Colonic mucosa (tissue), 1 donor: Measurements from ENCODE around the genes NTMT1 and TOR1B.

GRCh38 chr9:129139749-129140478 lies 28.7 kb downstream of the PTPA start:
- PRO-cap = bidirectional peak, plus-strand start at chr9:129140008, minus-strand start at chr9:129139959; bidirectional peak, plus-strand start at chr9:129140114, minus-strand start at chr9:129140153

- PRO-cap = bidirectional peak, plus-strand start at chr9:129141666, minus-strand start at chr9:129141590
Measured at GRCh38 chr9:129141336-129142391, 30.4 kb downstream of the PTPA start.

DNA sequence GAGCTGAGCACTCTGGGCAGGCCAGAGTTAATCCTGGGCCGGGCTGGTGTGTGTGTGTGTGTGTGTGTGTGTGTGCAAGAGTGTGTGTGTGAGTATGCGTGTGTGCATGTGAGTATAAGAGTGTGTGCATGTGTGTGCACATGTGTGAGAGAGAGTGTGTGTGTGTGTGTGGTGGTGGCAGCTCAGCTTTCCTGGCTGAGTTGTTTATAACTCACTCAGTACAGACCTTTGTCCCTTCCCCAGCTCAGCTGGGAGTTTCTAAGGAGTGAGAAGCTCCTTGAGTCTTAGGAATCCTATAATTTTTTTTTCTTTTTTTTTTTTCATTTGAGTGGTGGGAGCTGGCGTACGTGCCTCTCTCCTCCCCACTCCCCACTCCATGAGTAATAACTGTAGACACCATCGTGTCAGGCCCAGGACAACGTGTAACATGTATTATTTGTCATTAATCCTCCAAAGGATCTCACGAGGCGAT lies 5.9 kb upstream of the IER5L start:
- PRO-cap = bidirectional peak, plus-strand start at position 242 of the sequence, minus-strand start at position 193 of the sequence

DNA sequence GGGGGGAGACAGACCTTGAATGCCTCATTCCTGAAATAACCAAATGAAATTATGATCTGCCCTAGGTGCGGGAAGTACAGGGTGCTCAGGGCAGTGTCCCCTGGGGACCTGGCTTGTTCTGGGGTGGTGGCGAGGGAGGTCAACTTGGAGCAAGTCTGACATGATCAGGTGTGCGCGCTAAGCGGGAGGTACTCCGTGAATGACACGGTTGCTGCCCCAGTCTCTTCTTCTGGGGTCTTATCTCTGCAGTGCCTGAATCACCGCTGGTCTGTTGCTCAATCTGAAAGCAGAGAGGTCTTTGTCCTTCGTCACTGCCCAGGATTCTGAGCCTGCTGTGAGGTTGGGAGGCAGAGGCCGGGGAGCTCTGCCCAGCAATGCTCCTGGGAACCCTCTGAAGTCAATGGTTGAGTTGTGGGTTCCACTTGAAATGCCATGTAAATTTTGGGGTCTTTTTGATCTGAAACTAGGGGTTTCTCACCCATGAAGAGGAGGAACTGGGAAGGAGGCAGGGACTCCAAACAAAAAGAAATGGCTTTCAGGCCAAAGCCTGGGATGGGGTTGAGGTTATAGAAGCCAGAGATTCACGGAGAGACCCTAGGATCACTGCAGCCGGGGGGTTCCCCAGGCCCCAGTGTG lies 51.6 kb upstream of the IER5L start:
- PRO-cap = no peak

DNA sequence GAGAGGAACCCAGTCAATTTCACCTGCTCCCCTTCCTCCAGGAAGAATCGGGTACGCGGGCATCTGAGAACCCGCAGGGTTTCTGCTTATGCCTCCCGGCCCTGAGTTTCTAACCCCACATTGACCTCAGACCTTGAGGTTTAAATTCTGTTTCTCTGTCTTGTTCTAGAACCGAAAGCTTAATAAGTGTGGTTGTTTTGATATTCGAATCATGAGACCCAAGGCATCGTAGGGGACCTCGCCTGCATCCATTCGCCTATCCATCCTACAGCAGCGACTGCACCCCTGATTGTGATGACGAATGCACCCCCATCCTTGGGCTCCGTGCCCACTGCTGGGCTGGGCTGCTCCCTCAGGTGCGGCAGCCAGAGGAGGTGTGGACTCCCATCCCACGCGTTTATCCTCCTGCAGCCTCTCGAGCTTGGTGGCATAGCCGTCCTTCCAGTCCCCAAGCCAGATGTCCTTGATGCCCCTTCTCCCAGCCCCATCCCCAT lies 80.8 kb upstream of the IER5L start:
- PRO-cap = no peak

DNA sequence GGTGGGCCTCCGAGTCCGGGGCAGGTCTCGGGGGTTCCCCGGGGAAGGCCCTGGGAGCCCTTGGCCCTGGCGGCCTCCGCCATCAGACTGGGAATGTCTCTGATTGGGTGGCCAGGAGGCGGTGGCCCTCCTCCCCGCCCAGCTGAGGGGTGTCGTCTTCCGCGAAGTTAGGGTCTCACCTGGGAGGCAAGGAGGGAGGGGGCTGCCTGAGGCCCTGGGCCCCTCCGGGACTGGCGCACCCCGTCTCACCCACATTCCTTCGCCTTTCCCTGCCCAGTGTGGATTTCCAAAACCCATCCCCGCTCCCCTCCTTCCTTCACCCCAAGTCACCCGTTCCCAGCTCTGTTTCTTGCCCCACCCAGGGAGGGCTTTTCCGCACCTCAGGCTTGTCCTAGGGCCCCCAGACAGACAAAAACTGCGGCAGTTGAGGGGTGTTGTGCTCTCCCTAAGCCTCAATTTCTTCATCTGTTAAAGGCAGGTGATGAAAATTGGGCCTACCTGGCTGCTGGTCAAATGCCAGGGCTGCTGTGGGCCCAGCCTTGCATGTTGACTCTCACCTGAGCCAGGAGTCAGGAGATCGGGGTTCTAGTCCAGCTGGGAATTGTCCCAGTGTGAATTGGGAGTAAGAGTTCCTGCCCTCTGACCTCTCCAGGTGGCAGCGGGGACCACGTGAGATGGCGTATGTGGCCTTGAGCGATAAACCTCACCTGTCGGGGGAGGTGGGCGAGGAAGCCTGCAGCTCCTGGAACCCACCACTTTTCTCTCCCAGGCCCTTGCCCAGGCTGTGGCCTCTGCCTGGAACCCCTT lies 143.3 kb upstream of the IER5L start:
- PRO-cap = no peak

GRCh38 chr9:129322346-129322834 lies 144.3 kb upstream of the IER5L start:
- PRO-cap = no peak

- PRO-cap = bidirectional peak, plus-strand start at chr9:129383194, minus-strand start at chr9:129383041
Measured at GRCh38 chr9:129382939-129383493, 205.0 kb upstream of the IER5L start.

- PRO-cap = no peak
Measured at GRCh38 chr9:129416076-129416681, 204.7 kb downstream of the C9orf50 start.

DNA sequence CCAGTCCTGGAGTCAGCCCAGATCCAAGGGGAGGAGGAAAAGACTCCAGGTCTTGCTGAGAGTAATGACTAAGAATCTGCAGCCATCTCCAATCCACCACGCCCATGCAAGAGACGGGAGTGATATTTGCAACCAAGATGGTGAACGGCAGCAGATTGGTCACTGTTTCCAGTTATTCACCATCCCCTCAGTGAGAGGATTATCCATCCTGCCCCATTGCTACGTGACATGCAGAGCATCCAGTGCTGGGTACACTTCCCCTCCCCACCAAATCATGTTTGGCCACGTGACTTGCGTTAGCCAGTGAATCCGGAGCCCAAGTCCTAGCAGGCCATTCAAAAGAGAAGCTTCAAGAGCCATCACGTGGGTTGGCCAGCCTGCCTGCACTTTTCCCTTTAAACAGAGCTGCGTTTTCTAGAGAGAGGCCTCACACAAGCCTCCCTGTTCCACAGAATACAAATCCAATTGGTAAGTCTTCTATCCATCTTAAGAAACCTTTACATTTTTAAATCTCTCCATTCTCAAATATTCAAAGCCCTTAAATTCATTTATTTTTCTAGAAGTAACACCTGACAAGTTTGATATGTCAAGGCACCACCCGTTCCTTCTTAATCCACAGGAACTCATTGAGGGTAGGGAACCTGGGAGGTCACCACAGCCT lies 173.7 kb downstream of the C9orf50 start:
- PRO-cap = no peak

- PRO-cap = no peak
Measured at GRCh38 chr9:129464819-129465556, 155.9 kb downstream of the C9orf50 start.

GRCh38 chr9:129555615-129556215 lies 65.2 kb downstream of the C9orf50 start:
- PRO-cap = no peak

DNA sequence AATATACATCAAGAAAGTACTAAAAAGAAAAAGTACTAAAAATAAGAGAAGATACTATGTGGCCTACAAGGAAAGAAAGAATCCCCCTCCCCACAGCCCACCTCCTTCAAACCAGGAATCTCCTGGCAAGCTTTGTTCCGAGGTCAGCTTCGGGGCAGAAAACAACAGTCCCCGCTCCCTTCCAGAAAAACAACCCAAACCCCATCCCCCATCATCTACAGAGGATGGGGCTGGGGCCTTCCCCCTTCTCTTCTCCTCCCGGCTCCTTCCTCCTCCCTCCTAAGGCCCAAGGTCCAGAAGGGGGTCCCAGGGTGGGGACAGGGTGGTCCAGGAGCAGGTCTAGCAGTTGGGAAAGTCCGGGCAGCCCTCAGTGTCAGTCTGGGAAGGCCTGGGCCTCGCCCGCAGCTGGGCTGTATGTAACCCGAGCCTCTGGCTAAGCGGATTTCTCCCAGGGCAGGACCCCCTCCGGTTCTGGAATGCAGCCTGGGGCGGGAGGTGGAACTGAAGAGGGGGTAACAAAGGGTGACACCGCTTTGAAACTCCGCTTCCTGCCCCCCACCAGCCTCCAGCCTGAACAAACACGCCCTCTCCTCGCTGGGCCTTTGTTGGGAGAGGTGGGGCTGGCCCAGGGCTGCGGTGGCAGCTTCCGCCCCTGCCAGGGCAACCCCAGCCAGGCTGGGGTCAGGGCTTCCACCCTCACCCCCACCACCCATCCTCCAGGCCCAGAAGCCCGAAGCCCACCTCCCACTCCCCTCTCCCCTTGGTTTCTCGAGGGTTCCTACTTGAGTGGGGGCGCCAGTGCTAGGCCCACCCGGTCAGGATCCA lies 63.6 kb downstream of the C9orf50 start:
- PRO-cap = no peak

GRCh38 chr9:129613364-129613955 lies 7.4 kb downstream of the C9orf50 start:
- PRO-cap = unidirectional peak, minus-strand start at chr9:129613583

DNA sequence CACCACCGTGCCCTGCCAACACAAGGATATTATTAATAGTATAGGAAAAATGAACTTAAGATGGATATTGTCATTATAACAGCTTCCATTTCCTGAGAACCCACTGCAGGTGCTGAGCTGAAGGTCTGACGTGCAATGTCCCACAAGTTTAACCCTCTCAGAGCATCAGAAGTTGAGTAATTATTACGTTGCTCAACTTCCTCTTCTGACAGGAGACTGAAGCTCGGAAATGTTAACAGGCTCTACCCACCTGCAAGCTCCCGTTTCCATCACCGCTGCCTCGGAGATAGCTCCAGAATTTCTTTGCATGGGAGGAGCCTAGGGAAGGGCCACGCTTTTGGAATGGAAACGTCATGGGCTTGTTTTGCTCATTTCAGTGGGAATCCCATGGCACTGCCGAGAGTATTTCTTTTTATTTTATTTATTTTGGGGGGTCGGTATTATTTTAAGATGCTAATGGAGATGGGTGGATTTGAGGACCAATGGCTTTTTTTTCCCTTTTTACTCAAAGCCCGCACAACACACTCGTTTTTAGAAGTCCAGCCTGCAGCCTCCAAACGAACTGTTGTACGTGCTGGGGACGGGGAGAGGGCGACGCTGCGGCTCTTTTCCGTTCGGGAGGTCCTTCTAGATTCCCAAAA lies 932 bp upstream of the NTMT1 start:
- PRO-cap = no peak

- PRO-cap = unidirectional peak, plus-strand start at chr9:129626157; bidirectional peak, plus-strand start at chr9:129626458, minus-strand start at chr9:129626399
Measured at GRCh38 chr9:129625847-129626641, at the start of gene NTMT1. Gene NTMT1, plus strand, starts transcription at chr9:129626163.

DNA sequence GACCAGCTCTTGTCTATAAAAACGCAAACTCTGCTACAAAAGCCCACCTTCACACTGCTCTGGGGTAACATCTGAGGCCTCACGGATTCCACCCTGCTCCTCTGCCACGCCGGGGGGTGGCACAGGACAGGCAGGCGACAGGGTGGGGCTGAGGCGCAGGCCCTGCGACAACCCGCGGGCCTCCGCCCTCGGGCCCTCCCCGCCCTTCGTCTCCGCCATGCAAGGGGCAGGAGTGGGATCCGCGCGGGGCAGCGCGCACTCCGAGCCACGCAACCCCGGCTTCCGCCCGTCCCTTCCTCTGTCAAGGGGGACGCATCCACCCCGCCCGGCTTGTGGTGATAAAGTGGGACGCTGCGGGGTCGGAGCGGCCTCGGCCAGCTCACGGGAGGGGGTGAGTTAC lies 464 bp downstream of the ASB6 start:
- PRO-cap = no peak

GRCh38 chr9:129711745-129712262 lies 41.0 kb downstream of the PTGES start:
- PRO-cap = no peak

- PRO-cap = no peak
Measured at GRCh38 chr9:129751788-129752559, 868 bp downstream of the PTGES start.

DNA sequence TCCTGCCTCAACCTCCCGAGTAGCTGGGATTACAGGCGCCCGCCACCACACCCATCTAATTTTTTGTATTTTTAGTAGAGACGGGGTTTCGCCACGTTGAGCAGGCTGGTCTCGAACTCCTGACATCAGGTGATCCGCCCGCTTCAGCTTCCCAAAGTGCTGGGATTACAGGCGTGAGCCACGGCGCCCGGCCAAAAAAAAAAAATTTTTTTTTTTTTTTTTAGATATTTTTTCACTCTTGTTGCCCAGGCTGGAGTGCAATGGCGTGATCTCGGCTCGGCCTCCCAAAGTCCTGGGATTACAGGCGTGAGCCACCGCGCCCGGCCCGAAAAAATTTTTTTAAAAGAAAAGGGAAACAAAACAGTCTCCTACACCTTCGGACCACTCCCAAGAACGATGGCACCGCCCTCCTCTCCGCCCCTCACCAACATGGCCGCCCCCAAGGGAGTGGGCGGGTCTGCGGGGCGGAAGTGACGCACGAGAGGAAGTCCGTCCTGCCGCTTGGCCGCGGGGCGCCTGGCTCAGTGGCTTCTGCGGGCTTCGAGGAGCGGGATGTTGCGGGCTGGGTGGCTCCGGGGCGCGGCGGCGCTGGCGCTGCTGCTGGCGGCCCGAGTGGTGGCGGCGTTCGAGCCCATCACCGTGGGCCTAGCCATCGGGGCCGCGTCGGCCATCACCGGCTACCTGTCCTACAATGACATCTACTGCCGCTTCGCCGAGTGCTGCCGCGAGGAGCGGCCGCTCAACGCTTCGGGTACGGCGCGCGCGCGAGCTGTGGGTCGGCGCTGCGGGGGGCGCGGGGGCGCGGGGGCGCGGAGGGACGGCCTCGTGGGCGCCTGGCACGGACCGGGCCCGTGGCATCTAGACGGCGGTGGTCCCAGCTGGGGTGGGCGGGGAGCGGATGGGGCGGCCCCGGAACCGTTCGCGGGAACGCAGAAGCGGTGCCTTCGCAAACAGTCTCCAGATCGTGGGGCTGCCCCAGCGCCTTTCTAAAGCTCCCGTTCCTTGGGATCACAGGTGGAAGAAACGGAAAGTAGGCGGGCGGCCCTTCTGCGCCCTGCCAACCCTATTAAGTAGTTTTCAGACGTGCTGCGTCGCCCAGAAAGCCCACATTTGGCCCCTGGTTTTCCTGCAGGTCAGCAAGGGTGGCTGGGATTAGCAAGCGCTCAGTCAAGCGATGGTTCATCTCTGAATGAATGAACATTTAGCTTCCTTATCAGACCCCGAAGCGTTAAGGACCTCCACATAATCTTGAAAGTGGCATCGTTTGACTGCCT lies at the start of gene TOR1B:
TOR1B (plus strand) TSS at position 524 of the 1,274 bp plus-strand sequence.
- PRO-cap = bidirectional peak, plus-strand start at position 527 of the sequence, minus-strand start at position 341 of the sequence